Skeletal muscle tissue (tissue), 7 donors: ENCODE measurements around a stretch of chr14.

GRCh38 chr14:55131294-55131828 is 2.3 kb downstream of the LGALS3 start:
- PRO-cap, 3 experiments = no peak in any of the 3 experiments
- RAMPAGE, long total RNA = no peak
- RRBS, 2 experiments = no CpG with 5 or more reads among the region's 5 CpGs

- PRO-cap, 3 experiments = peak in 2 of 3 experiments; most common plus-strand start chr14:55132003 (in 2); most common minus-strand start chr14:55131947 (in 2)
- RAMPAGE, long total RNA = no peak
- RRBS, 2 experiments = no CpG with 5 or more reads among the region's 4 CpGs
Measured at GRCh38 chr14:55131829-55132213, 2.8 kb downstream of the LGALS3 start.

- PRO-cap, 3 experiments = peak in 2 of 3 experiments; most common plus-strand start chr14:55301899 (in 1); most common minus-strand start chr14:55301791 (in 1)
- RAMPAGE, long total RNA = no peak
Measured at GRCh38 chr14:55301581-55302120, 30.4 kb downstream of the FBXO34 start.

DNA sequence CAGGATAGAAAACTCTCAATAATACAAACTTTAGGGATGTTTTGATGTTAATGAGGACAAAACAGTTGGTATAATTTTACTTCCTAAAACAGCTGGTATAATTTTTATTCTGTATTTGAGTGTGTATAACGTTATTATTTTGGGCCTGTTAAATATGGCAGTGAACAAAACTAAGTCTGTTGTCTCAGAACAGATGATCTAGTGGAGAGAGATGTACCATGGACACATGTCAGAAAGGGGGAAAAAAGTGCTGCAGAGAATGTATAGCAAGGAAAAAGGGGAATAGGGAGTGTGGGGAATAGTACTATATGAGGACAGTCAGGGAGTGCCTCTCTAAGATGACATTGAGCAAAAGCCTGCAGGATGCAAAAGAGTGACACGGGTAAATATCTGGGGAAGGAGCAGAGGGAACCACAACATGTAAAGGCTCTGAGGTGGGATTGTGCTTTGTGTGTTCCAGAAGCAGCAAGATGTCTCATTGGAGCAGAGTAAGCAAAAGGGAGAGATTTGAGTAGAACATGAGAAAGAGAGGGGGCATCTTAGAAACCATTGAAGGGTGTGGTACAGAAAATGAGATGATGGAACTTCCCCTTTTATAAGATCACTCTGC is 55.7 kb downstream of the FBXO34 start:
- PRO-cap, 3 experiments = no peak in any of the 3 experiments
- RAMPAGE, long total RNA = no peak
- RRBS, 2 experiments = no CpG with 5 or more reads among the region's 2 CpGs

- PRO-cap, 3 experiments = no peak in any of the 3 experiments
- RAMPAGE, long total RNA = no peak
- RRBS, 2 experiments = no CpG with 5 or more reads among the region's 2 CpGs
Measured at GRCh38 chr14:55333053-55333549, 61.9 kb downstream of the FBXO34 start.

- PRO-cap, 3 experiments = no peak in any of the 3 experiments
- RAMPAGE, long total RNA = no peak
- RRBS, 2 experiments = no CpG with 5 or more reads among the region's 2 CpGs
Measured at GRCh38 chr14:55336013-55336502, 64.8 kb downstream of the FBXO34 start.

DNA sequence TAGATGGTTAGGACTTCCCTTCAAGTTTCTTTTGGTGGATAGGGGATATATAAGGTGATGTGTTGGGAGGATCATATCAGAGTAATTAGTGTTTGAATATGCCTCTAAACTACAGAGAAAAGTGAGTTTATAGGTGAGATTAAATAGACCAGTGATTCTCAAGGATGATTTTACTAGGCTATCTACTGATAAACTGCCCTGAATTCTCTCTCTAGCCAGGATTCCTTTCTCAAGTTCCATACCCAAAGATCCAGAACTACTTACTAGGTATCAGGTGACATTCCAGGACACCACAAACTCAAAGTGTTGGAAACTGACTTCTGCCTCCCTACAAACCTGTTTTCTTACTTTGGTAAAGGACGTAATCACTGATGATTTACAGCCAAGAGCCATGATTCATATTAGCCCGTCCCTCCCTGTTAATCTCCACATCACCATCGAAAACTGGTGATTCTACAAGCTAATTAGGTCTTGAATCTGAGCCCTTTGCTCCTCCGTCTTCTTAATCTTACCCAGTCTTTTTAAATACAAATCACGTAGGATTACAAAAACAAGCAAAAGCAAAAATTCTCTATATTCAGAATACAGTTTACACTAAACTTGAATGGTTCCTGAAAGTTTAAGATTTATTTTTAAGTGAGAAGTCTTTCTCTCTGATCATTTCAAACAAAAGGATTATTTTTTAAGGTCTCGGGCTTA is 1.0 kb upstream of the ATG14 start:
- PRO-cap, 3 experiments = no peak in any of the 3 experiments
- RAMPAGE, long total RNA = no peak
- RRBS, 2 experiments = no CpG with 5 or more reads among the region's 6 CpGs

- PRO-cap, 3 experiments = no peak in any of the 3 experiments
- RAMPAGE, long total RNA = no peak
- RRBS, 2 experiments = no CpG with 5 or more reads among the region's 3 CpGs
Measured at GRCh38 chr14:55851237-55851742, 266.9 kb upstream of the PELI2 start.

DNA sequence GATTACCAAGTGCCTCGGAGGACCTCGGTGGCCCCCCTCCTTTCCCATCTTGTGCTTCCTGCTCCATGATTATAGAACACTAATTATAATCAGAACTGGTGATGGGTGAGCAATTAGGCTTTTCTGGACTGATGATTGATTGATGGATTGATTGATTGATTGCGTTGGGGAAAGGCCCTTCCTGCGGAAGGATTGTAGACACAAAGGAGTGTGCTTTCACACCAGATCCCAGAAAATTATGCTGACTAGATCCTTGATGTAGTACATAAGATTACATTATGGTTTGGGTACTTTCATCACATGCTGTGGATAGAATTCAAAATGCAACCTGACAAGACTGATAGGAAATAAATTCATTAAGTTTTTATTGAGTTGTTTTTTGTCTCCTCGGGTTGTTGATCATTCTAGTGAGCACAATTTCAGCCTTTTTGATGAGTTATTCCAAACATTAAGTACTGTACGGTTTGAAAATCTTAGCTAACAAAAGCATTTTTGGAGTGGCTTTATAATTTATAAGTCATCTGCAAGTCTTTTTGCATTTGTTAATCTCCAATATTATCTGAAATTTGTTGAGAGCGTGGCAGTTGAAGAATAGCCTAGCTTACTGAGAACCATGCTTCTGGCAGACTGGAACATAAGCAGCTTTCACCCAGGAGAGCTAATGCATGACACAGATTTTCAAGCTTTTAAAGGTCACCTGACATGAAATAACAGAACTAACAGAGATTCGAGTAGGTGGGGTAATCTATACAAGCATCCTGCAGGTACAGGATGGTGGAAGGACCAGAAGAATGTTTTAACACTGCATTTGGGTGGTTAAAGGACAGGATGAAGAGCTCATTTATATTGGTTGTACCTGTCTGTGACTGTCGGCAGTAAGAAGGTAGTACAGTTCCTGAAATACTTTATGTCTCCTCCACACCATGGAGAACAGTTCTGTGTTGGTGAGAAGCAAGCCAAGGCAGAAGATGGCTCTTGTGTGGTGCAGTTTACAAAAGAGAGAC is 8.7 kb downstream of the PELI2 start:
- PRO-cap, 3 experiments = no peak in any of the 3 experiments
- RAMPAGE, long total RNA = no peak
- RRBS, 2 experiments = no CpG with 5 or more reads among the region's 9 CpGs

GRCh38 chr14:56134837-56135474 is 16.7 kb downstream of the PELI2 start:
- PRO-cap, 3 experiments = no peak in any of the 3 experiments
- RAMPAGE, long total RNA = no peak
- RRBS, 2 experiments = no CpG with 5 or more reads among the region's 7 CpGs

DNA sequence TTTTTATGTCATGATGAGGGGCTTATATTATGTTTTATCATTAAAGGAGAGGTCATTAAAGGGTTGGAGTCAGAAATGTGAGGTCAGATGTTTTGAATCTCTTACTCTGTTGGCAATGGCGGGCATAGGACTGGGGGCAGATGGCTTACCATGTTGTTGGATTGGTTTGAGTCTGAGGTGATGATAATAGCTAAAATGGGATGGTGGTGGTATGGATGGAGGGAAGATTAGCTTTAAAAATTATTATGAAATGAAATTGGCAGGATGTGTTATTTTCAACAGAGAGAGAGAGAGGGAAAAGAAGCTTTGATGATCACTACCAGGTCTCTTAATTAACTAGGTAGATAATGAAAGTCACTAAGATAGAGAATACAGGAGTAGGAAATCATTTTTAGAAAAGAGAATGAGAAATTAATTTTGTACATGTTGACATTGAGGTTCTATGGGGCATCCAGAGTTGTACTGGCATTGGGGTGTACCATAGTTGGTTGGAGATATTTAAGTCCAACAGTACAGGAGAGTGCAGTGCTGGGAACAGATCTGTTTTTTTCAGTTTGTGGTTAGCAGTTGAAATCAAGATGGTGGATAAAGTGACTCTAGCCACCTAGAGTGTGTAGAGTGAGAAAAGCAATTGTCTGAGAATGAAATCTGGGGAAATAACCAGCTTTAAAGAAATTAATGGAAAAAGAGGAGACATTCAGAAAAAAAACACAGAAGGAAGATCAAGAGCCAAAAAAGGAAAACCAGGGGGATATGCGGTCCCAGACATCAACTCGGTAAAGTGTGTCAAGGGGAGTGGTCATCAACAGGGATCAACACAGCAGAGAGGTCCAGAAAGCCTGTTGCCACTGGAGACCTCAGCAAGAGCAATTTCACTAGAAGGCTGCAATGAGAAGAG is 18.2 kb downstream of the TMEM260 start:
- PRO-cap, 3 experiments = no peak in any of the 3 experiments
- RAMPAGE, long total RNA = no peak
- RRBS, 2 experiments = no CpG with 5 or more reads among the region's 3 CpGs

DNA sequence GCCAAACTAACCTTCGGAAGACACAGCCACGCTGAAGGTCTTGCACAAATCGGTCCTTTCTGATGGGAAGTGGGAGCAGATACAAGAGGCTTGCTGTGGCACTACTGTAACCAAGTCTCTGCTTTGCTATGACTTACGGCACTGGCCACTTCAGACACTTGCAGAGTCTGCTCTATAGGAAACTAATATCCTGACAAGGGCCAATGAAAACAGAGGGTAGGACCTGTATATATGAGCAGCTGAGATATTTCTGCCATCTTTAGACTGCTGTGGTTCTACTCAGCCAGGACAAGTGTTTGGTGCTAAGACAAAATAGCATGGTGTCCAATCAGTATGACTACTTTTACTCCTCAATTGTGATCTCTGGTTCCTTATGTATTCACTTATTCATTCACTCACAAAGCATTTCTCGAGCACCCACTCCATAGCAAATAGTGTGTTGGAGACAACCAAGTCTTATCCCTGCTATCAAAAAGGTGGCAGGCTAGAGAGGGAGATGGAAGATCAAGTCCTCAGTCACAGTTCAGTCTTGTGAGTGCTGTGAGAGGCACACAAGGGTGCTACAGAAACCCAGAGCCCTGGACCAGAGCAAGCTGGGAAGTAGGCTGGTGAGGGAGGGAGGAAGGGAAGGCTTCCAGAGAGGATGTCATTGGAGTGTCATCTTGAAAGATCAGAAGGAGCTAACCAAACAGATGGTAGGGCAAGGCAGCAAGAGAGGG is 58.0 kb downstream of the TMEM260 start:
- PRO-cap, 3 experiments = no peak in any of the 3 experiments
- RAMPAGE, long total RNA = no peak
- RRBS, 2 experiments = no CpG with 5 or more reads among the region's 5 CpGs

DNA sequence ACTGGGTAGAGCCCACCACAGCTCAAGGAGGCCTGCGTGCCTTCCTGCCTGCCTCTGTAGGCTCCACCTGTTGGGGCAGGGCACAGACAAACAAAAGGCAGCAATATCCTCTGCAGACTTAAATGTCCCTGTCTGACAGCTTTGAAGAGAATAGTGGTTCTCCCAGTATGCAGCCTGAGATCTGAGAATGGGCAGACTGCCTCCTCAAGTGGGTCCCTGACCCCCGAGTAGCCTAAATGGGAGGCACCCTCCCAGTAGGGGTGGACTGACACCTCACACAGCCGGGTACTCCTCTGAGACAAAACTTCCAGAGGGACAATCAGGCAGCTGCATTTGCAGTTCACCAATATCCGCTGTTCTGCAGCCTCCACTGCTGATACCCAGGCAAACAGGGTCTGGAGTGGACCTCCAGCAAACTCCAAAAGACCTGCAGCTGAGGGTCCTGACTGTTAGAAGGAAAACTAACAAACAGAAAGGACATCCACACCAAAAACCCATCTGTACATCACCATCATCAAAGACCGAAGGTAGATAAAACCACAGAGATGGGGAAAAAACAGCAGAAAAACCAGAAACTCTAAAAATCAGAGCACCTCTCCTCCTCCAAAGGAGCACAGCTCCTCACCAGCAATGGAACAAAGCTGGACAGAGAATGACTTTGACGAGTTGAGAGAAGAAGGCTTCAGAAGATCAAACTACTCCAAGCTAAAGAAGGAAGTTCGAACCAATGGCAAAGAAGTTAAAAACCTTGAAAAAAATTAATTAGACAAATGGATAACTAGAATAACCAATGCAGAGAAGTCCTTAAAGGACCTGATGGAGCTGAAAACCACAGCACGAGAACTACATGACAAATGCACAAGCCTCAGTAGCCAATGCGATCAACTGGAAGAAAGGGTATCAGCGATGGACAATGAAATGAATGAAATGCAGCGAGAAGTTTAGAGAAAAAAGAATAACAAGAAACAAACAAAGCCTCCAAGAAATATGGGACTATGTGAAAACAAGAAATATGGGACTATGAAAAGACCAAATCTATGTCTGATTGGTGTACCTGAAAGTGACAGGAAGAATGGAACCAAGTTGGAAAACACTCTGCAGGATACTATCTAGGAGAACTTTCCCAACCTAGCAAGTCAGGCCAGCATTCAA is 60.8 kb downstream of the TMEM260 start:
- PRO-cap, 3 experiments = no peak in any of the 3 experiments
- RAMPAGE, long total RNA = no peak
- RRBS, 2 experiments = no CpG with 5 or more reads among the region's 11 CpGs

DNA sequence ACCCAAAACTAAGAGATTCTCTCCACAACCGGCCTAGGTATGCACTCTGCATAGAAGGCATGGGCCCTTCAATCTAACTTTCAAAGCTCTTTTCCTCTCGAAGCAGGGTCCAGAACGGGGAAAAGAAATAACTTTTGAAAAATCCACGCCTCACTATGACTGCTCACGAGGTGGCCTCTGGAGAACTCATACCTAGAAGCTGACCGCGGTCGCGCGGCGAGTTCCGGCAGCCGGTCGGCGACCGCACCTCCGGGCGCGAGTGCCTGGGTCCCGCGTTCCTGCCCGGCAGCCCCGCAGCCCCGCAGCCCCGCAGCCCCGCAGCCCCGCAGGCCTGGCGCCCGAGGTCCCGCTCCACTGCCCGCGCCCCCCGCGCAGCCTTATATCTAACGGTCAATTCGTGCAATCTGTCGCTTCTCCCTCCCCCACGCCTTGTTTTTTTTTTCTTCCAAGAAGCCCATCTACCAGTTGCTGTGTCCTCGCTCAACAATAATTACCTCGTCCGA is 2.5 kb downstream of the OTX2 start:
- PRO-cap, 3 experiments = no peak in any of the 3 experiments
- RAMPAGE, long total RNA = no peak
- RRBS, 2 experiments = no CpG with 5 or more reads among the region's 41 CpGs

- PRO-cap, 3 experiments = no peak in any of the 3 experiments
- RAMPAGE, long total RNA = no peak
- RRBS, 2 experiments = no CpG with 5 or more reads among the region's 4 CpGs
Measured at GRCh38 chr14:57057736-57058176, 210.9 kb downstream of the EXOC5 start.

DNA sequence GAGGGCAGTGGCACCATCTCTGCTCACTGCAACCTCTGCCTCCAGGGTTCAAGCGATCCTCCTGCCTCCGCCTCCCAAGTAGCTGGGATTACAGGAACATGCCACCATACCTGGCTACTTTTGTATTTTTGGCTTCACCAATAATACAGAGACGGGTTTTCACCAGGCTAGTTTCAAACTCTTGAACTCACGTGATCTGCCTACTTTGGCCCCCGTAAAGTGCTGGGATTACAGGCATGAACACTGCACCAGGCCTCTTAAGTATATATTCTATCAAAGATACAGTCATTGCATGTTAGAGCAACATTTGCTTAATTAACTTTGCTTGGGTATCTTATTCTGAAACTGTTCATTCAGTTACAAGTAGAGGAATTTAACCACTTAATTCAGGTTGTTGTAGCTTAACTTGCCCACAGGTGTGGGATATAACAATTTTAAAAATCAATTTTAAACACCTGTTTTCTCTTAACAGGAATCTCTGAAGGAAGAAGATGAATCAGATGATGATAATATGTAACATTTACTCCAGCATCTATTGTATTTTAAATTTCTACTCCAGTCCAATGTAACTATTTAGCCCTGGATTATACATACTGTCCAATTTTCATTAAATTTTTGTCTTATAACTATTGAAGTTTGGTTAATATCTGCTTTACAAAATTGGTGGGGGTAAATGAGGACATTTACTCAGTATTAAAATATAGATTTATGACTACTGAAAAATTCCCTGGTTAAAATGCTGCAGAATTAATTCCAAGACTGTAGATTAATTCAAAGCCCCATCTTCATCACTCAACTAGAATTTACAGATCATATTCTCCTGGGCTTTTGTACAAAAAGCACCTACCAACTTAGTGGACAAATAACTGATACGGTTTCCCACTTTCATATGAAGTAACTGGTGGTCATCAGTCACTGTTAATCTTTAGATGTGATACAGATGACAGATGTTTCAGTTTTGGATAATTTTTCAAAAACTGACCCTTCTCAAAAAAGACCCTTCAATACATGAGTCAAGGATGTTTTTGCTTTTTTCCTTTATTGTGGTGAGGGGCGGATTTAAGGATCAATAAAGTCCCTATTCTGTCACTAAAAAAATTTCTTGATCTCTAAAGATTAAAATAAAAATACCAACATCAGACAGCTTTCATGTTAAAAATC is 26.6 kb upstream of the ARID4A start:
- PRO-cap, 3 experiments = no peak in any of the 3 experiments
- RAMPAGE, long total RNA = no peak
- RRBS, 2 experiments = no CpG with 5 or more reads among the region's 7 CpGs

DNA sequence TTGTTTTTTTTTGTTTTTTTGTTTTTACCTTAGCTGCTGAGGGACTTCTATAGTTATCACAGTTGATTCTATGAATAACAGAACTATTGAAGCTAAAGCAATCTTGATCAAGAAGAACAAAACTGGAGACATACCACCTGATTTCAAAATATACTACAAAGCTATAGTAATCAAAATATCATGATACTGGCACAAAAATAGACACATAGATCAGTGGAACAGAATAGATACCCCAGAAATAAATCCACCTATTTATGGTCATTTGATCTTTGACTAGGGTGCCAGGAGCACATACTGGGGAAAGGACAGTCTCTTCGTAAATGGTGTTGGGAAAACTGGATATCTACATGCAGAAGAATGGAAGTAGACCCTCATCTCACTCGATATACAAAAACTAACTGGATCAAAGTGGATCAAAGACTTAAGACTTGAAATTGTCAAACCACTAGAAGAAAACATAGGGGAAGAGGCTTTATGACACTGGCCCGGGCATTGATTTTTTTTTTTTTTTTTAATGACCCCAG is 11.9 kb downstream of the ARID4A start:
- PRO-cap, 3 experiments = no peak in any of the 3 experiments
- RAMPAGE, long total RNA = no peak
- RRBS, 2 experiments = no CpG with 5 or more reads among the region's 3 CpGs

GRCh38 chr14:58369739-58369941 is 26.1 kb upstream of the TOMM20L start:
- PRO-cap, 3 experiments = no peak in any of the 3 experiments
- RAMPAGE, long total RNA = no peak

GRCh38 chr14:58426808-58427283 is 485 bp downstream of the TIMM9 start:
- PRO-cap, 3 experiments = peak in 2 of 3 experiments; most common minus-strand start chr14:58427176 (in 2)
- RAMPAGE, long total RNA = start-site peak on the minus strand at chr14:58427086-58427171, 127 and 24 reads in 2 replicates
- RRBS, 2 experiments = 2% methylated on average over 10 of the region's 32 CpGs

GRCh38 chr14:58636894-58637385 is 822 bp upstream of the DACT1 start:
- PRO-cap, 3 experiments = no peak in any of the 3 experiments
- RAMPAGE, long total RNA = no peak
- RRBS, 2 experiments = no CpG with 5 or more reads among the region's 18 CpGs